SJCRH30 (cell line): ENCODE measurements around a stretch of chr12.

GRCh38 chr12:123076465-123076778, 74.5 kb downstream of the PITPNM2 start:
- RAMPAGE, long total RNA = no peak

DNA sequence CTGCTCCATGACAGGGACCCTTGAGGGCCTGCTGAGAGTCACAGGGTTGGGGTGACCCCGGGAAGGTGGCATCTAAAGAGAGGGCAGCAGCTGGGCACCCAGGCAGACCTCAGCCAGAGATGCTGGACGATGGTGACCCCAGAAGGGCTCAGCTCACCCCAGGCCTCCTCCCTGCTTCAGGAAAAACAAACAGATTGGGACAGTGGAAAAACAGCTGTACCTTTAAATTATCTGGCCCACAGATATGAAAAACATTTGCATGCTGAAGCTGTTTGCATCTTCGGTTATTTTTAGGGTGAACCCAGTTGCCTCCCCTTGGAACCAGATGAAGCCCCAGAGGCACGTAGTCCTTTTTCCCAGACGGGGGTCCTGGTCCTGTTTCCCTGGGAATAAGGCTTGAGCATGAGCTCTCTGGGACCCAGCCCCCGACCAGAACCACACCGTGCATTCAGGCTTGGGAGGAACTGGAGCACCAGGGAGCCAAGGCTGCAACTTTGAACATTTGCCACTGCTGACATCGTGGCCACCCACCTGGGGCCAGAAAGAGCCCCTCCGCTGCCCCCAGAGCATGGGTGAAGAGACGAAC, 66.8 kb downstream of the PITPNM2 start:
- RAMPAGE, long total RNA = no peak

GRCh38 chr12:123251128-123251938, 18.1 kb downstream of the MTRFR start:
- RAMPAGE, long total RNA = no peak

DNA sequence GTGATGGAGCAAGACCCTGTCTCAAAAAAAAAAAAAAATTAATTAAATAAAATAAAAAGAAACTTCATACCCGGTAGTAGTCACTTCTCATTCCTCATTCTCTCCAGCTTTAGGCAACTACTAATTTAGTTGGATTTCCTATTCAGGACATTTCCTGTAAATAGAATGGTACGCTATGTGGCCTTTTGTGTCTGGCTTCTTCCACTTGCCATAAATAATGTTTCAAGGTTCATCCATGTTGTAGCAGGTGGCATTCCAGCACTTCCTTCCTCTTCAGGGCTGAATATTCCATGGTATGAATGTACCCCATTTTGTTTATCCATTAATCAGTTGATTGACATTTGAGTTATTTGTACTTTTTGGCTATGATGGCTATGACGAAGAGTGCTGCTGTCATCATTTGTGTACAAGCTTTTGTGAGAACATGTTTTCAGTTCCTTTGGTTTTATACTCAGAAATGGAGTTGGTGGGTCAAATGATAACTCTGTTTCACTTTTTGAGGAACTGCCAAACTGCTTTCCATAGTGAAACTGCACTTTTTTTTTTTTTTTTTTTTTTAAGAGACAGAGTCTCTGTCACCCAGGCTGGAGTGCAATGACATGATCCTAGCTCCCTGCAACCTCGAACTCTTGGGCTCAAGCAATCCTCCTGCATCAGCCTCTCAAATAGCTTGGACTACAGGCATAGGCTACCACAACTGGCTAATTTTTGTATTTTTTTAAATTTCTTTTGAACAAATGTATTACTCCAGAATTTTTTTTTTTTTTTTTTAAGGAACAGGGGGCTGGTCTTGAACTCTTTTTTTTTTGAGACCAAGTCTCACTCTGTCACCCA, 6.6 kb upstream of the CDK2AP1 start:
- RAMPAGE, long total RNA = no peak

DNA sequence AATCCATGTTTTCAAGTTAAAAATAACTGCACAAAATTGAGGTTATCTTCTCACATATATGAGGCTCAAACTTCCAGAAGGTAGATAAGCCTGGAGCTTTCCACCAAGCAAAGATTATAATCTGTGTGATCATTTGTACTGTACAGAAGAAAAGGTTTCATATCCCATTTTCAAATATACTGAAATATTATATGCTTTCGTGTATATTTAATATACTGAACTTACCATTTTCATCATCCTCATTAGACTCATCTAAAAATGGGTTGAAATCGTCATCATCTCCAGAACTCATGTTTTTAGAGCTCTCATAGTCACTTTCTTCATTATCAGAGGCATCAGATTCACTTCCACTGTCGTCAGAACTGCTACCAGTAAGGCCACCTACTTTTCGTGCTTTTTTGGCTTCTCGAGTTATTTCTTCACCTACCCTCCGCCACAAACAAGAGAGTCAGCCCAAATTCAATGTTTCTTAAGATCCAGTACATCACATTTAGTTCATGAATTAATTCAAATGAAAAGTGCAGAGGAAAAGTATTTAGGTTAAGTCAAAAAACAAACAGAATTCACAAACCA, 43.3 kb downstream of the SBNO1 start:
- RAMPAGE, long total RNA = no peak

GRCh38 chr12:123388876-123389604, 5.1 kb downstream of the KMT5A start:
- RAMPAGE, long total RNA = no peak

- RAMPAGE, long total RNA = no peak
These were observed 7.9 kb downstream of the SNRNP35 start for GRCh38 chr12:123465648-123466508.

- RAMPAGE, long total RNA = no peak
These were observed 21.5 kb downstream of the SNRNP35 start for GRCh38 chr12:123479252-123479959.

- RAMPAGE, long total RNA = no peak
These were observed 22.0 kb downstream of the SNRNP35 start for GRCh38 chr12:123479960-123480273.

- RAMPAGE, long total RNA = no peak
These were observed 22.5 kb downstream of the RILPL1 start for GRCh38 chr12:123510746-123511785.

DNA sequence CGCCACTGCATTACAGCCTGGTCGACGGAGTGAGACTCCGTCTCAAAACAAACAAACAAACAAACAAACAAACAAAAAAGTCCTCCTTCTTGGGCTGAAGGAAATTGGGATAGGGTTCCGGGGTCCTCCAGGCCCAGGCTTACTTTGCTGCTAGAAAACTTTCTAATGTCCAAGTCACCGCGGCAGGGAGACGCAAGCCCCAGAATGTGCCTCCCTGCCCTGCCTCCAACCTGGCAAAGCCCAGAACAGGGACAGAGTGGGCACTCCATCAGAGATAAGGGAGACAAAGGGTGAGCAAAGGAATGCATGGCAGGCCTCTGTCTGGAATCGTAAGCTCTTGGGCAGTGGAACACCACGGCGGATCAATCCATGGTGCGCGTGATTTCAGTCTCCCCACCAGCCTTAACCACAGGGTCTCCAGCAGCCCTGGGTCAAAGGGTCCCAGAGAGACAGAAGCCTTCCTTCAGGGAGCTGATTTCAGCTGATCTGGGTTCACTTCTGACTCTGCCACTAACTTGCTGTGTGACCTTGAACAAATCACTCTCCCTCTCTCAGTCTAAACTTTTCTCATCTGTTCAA, 12.9 kb downstream of the RILPL1 start:
- RAMPAGE, long total RNA = no peak

DNA sequence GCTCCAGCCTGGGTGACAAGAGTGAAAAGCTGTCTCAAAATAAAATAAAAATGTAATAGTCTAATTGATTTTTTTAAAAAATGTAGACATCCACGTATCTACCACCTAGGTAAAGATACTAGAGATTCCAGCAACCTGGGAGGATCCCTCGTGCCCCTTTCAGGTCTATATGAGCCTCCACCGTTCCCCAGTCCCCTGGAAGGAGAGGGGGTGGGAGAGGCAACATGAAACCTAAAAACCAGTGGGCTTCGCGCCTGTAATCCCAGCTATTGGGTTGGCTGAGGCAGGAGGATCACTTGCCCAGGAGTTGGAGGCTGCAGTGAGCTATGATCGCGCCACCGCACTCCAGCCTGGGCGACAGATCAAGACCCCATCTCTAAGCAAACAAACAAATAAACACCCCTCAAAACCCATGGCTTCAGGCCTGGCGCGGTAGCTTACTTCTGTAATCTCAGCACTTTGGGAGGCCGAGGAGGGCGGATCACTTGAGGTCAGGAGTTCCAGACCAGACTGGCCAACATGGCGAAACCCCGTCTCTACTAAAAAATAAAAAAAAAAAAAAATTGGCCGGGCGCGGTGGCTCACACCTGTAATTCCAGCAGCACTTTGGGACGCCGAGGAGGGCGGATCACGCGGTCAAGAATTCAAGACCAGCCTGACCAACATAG, 1.1 kb upstream of the TMED2 start:
- RAMPAGE, long total RNA = no peak

GRCh38 chr12:123618365-123619136, 14.9 kb downstream of the EIF2B1 start:
- RAMPAGE, long total RNA = no peak

DNA sequence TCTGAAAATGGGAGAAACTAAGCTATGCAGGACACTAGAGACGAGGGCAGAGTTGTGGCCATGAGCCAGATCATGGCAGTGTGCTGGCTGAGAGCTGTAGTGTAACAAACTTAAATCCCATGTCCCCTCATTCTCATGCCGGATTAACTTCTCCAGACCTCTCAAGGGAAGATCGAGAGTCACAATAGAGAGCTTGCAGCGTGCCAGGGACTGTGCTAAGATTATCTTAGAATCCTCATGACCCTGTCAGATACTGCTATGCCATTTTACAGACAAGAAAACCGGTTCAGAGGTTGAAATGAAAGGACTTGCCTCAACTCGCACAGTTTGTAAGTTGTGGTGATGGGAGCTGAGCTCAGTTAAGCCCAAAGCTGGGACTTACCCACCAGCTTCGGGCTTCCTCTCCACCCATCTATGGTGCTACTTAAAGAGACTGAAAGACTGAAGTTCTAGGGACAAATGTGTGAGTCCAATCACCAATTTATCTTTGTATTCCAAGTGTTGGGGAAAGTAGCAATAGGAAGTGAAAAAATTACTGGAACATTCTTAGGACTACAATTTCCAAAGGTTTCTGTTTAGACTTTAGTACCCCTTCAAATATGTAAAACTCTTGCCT, 11.4 kb downstream of the EIF2B1 start:
- RAMPAGE, long total RNA = no peak

- RAMPAGE, long total RNA = no peak
These were observed 2.6 kb downstream of the DNAH10 start for GRCh38 chr12:123764777-123765049.

- RAMPAGE, long total RNA = no peak
These were observed 1.0 kb downstream of the CCDC92 start for GRCh38 chr12:123971461-123972156.

- RAMPAGE, long total RNA = no peak
These were observed 512 bp downstream of the CCDC92 start for GRCh38 chr12:123972157-123972480.

- RAMPAGE, long total RNA = no peak
These were observed 272 bp downstream of the ZNF664 start for GRCh38 chr12:123973450-123973523.

DNA sequence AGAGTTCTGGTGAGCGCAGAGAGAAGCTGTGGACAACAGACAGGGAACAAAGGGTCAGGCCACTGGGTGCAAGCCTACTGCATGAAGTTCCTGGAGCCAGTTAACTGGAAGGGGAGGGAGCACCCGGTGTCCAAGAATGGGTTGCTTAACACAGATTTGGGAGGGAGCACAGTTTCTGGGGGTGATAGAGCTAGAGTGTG, 30.9 kb downstream of the ZNF664 start:
- RAMPAGE, long total RNA = no peak

DNA sequence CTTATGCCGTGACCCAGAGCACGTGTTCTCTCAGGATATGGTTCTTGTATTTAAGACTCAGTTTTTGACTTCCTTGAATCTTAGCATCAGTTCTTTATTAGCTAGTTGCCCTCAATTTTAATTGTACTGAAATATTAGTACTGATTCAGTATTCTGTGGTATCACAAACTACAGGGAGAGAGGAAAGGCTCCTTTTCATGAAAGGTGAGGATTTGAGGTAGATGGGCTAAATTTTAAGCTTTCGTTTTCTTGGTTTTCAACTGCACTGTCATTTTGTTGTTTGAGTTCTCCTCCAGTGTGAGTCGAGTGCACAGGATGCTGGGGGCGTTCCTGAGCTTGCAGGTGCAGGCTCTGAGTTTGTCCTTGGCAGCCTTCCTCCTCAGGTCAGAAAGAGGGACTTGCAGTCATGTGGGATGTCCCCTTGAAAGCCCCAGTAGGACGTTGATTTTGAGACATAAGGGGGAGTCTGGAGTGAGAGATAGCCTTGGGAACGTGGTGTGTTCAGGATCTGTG, 33.5 kb downstream of the ZNF664 start:
- RAMPAGE, long total RNA = no peak